H1 (cell line): ENCODE data around the genes SLTM and LDHAL6B.

- RRBS: no CpG with 5 or more reads among the region's 3 CpGs
CAGE:
- cytosol, long polyA plus RNA: no peak
- long polyA plus RNA: no peak
- nucleus, long polyA plus RNA: no peak
These were observed 9.0 kb downstream of the AQP9 start for GRCh38 chr15:58147267-58147582.

DNA sequence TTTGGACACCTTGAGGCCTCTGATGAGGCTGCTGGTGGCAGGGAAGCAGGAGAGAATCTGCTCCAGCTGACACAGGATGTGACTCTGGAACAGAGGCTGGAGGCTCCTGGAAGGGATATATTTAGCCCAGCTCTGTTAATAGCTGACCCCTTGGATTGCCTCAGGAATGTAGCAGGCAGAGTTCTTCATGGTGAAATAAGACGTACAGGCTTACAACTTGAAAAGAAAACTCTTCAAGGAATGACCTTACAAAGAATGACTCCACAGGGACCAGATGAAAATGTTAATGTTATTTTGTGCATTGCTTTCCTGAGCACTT lies 90.5 kb downstream of the AQP9 start:
- RRBS: no CpG with 5 or more reads among the region's 1 CpG
CAGE:
- cytosol, long polyA plus RNA: no peak
- long polyA plus RNA: no peak
- nucleus, long polyA plus RNA: no peak

- RRBS: no CpG with 5 or more reads among the region's 6 CpGs
CAGE:
- cytosol, long polyA plus RNA: no peak
- long polyA plus RNA: no peak
- nucleus, long polyA plus RNA: no peak
These were observed 146.1 kb downstream of the AQP9 start for GRCh38 chr15:58284281-58284761.

- RRBS: no CpG with 5 or more reads among the region's 10 CpGs
CAGE:
- cytosol, long polyA plus RNA: no peak
- long polyA plus RNA: no peak
- nucleus, long polyA plus RNA: no peak
These were observed 29.9 kb upstream of the LIPC start for GRCh38 chr15:58401764-58402443.

DNA sequence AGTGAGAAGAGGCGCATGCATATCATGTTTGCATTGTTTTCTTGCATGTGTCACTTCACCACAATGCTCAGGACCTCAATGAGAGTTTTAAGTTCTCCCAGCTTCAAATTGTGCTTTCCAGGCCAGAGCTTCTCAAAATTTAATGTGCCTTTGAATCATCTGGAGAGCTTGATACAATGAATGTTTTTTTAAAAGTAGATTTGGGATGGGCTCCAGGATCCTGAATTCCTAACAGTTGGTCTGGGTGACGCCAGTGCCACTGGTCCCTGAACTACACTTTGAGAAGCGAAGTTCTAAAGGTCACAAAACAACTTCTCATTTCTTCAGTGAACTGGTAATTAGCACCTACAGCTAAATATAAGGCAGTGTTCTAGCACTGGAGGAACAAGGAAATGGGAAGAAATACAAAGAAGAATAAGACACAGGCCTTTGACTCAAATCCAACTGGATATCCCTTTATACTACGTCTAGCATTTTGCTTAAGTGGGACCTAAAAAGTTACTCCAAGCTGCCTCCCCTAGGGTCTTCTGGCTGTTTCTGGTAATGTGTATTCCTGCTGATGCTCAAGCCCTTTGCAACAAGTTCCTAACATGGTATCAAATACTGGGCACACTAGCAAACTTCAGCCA lies 15.8 kb downstream of the LIPC start:
- RRBS: no CpG with 5 or more reads among the region's 4 CpGs
CAGE:
- cytosol, long polyA plus RNA: no peak
- long polyA plus RNA: no peak
- nucleus, long polyA plus RNA: no peak

DNA sequence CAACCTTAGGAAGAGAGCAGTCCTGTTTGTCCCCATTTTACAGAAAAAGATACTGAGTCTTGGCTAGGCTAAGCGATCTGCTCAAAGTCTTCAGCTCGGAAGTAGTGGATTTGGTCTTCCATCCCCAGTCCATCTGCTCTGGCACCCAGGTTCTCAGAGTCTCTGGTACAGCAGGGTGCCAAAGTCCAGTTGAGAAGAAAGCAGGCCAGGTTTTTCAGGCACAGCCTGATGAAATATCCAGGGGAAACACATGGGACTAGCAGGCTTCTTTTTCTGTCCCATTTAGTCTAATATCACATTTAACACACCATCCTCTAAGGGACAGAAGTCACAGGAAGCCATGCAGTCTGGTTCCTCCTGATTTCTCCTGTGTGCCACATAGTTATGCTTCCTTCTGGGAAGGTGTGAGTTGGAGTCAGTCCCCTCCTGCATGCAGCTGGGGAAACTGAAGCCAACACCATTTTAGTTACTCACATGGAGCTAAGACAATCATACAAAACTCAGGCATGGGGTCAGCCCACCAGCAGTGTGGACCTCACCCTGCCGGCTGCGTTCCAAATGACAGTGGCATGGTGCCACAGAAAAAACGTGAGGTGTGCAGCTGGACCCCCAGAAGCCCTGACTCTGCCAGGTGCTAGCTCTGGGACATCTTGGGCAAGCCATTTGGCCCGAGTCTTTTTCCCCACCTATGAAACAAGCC lies 44.4 kb downstream of the LIPC start:
- RRBS: no CpG with 5 or more reads among the region's 6 CpGs
CAGE:
- cytosol, long polyA plus RNA: no peak
- long polyA plus RNA: no peak
- nucleus, long polyA plus RNA: no peak

- RRBS: no CpG with 5 or more reads among the region's 12 CpGs
CAGE:
- cytosol, long polyA plus RNA: no peak
- long polyA plus RNA: no peak
- nucleus, long polyA plus RNA: no peak
These were observed 91.0 kb downstream of the LIPC start for GRCh38 chr15:58522658-58523356.

DNA sequence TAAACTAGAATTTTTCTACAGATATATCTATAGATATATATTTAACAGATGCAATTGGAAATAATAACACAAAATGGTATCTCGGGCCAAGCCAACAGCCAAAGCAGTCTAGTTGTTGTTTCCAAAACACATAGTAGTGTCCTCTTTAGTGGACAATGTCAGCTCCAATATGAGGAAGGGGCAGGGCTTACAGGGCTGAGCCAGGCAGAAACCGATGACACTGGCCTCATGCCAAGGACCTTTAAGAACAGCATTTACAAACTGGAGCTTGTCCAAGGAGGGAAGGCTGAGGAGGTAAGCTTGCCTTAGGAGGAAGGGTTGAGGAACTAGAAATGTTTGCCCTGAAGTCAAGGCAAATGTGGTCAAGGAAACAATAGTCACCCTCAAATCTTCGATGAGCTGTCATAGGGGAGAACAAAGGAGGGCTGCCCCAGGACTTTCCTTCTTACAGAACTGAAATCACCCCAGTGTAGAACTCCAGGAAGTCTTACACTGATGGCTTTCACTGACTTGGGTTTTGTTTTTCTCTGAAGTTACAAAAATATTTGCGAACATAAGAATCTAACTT lies 136.3 kb downstream of the LIPC start:
- RRBS: no CpG with 5 or more reads among the region's 4 CpGs
CAGE:
- cytosol, long polyA plus RNA: no peak
- long polyA plus RNA: no peak
- nucleus, long polyA plus RNA: no peak

GRCh38 chr15:58731729-58732103 lies 17.8 kb downstream of the ADAM10 start:
- RRBS: no CpG with 5 or more reads among the region's 2 CpGs
CAGE:
- cytosol, long polyA plus RNA: no peak
- long polyA plus RNA: no peak
- nucleus, long polyA plus RNA: no peak

DNA sequence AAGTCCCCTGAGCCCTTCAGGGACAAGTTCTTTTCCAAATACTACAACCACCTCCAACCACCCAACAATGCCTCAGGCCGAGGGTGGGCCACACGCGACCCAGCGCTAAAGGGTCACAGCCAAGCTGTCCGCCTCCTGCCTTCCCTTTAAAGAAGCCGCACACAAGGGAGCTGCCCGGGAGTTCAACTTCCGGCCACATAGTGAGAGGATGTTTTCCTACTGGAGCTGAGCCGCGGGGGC lies 361 bp upstream of the MINDY2 start:
- RRBS: under 1% methylated on average over 3 of the region's 10 CpGs
CAGE:
- cytosol, long polyA plus RNA: start-site peak on the minus strand centred at position 146 of the sequence, 5 bp wide, 7 reads
- long polyA plus RNA: no peak
- nucleus, long polyA plus RNA: start-site peak on the minus strand centred at position 157 of the sequence, 19 bp wide, 6 reads

- RRBS: no CpG with 5 or more reads among the region's 9 CpGs
CAGE:
- cytosol, long polyA plus RNA: no peak
- long polyA plus RNA: no peak
- nucleus, long polyA plus RNA: start-site peak on the minus strand at chr15:58899479-58899593, 131 reads
These were observed 33.9 kb downstream of the SLTM start for GRCh38 chr15:58899414-58900172.

DNA sequence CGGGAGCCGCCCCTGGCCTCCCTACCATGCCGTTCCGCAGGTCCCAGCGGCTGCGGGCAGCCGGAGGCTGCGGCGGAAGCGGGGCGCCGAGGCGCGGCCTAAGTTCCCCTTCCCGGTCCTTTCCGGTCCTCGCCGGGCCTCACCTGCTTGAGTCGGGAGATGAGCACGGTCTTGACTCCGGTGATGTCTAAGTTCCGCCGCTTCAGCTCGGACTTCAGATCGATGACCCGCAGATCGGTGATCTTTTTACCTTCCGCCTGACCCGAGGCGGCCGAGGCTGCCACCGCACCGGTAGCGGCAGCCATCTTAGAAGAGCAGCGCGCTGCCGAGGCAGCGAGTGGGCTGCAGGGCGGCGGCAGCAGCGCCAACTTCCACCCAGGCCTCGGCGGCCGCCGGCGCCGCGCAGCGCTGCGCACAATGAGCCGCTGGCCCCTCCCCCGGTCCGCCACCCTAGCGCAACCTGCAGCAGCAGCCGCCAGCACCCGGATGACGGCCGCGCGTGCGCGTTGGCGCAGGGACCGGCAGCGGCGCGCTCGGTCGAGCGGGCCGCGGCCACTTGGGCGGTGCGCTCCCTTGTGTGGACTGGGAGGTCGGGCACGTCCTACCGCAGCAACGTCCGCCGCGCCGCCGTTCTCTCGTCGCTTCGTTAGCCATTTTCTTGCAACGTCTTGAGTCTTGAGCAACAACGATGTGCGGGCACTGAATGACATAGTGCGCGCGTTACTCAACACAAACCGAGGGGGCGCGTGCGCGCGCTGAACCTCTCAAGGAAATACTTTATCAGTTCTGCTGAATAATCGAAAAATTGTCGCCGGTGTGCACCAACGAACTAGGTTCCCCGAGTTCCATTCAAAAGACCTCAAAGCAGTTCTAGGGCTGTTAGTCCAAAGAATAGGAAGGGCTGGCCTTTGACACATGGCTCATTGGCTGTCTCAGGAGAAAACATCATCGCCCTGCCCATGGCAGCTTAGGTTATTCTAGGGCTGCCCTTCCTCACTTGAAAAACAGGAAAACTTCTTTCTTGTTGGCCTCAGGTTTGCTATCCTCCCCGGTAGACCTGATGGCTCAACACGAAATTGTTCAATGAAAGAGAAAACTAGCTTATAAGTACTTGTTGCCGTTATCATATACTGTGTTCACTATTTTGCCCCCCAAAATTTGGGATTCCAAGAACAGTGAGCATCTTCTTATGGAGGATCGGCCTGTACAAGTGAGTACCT lies at the start of gene SLTM:
Gene SLTM, minus strand, starts transcription at position 419 of the 1,220 bp plus-strand sequence.
- RRBS: under 1% methylated on average over 43 of the region's 108 CpGs
CAGE:
- cytosol, long polyA plus RNA: start-site peak on the minus strand centred at position 265 of the sequence, 350 bp wide, 922 reads
- long polyA plus RNA: start-site peak on the minus strand centred at position 375 of the sequence, 996 bp wide, 1,093 and 1,162 reads in 2 replicates
- nucleus, long polyA plus RNA: start-site peak on the minus strand centred at position 380 of the sequence, 964 bp wide, 2,190 reads

- RRBS: no CpG with 5 or more reads among the region's 4 CpGs
CAGE:
- cytosol, long polyA plus RNA: no peak
- long polyA plus RNA: no peak
- nucleus, long polyA plus RNA: no peak
These were observed 1.1 kb downstream of the RNF111 start for GRCh38 chr15:58988543-58988926.

GRCh38 chr15:59168534-59169101 lies 38.0 kb upstream of the LDHAL6B start:
- RRBS: no CpG with 5 or more reads among the region's 7 CpGs
CAGE:
- cytosol, long polyA plus RNA: no peak
- long polyA plus RNA: no peak
- nucleus, long polyA plus RNA: no peak

DNA sequence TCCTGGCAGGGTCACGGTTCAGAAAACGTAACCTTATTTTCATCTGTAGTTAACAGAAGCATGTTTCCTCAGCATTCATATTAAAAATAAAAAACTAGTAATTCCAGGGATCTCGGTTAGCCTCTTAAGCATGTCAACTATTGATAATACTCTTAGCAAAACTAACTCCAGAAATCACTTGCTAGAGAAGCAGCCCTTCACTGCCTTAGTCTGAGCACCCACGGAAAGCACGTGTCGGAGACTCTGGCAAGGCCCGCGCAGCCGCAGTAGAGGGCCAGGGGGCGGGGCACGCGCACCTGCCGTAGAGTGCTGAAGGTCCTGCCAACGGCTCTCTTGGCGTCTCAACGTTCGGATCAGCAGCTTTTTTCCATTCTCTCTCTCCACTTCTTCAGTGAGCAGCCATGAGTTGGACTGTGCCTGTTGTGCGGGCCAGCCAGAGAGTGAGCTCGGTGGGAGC lies at the start of gene LDHAL6B:
Gene LDHAL6B, plus strand, starts transcription at position 304 of the 457 bp plus-strand sequence.
- RRBS: no CpG with 5 or more reads among the region's 19 CpGs
CAGE:
- cytosol, long polyA plus RNA: no peak
- long polyA plus RNA: no peak
- nucleus, long polyA plus RNA: no peak

- RRBS: no CpG with 5 or more reads among the region's 18 CpGs
CAGE:
- cytosol, long polyA plus RNA: no peak
- long polyA plus RNA: no peak
- nucleus, long polyA plus RNA: no peak
These were observed 358 bp downstream of the LDHAL6B start for GRCh38 chr15:59206997-59207405.

- RRBS: no CpG with 5 or more reads among the region's 19 CpGs
CAGE:
- cytosol, long polyA plus RNA: no peak
- long polyA plus RNA: no peak
- nucleus, long polyA plus RNA: no peak
These were observed 69.9 kb downstream of the LDHAL6B start for GRCh38 chr15:59276176-59277354.

DNA sequence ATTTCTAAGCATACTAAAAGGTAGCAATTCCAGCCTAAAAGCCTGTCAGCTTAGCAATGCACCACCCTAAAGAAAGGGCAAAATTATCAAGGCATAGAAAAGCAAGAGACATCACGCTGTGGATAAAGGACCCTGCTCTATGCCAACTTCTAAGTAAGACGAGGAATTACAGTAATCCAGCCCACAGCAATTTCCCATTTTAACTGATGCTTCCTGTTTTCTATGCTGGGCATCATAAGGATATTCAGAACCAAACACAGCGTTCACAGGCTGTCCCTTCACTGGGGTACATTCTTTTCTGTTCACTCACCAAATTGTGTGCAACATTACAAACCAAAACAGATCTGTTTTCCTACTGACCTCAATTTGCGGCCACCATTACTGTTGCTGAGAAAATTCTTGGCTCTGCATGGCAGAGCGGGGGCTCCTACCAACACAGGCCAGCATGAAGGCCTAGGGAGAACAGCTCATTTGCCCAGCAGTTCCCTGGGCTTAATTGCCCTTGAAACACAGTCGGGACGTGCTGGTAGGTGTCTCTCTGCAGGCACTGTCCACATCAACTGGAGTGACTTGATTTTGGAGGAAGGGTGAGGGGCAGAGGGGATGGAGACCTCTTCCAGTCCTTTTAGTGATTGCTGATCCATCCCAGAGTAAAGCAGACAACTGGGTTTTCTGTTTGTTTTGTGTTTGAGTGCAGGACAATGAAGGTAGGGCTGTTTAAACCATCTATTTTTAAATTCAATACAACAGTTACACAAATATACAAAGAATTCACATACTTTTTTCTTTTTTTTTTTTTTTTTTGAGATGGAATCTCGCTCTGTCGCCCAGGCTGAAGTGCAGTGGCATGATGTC lies 76.4 kb downstream of the MYO1E start:
- RRBS: no CpG with 5 or more reads among the region's 9 CpGs
CAGE:
- cytosol, long polyA plus RNA: no peak
- long polyA plus RNA: no peak
- nucleus, long polyA plus RNA: no peak

DNA sequence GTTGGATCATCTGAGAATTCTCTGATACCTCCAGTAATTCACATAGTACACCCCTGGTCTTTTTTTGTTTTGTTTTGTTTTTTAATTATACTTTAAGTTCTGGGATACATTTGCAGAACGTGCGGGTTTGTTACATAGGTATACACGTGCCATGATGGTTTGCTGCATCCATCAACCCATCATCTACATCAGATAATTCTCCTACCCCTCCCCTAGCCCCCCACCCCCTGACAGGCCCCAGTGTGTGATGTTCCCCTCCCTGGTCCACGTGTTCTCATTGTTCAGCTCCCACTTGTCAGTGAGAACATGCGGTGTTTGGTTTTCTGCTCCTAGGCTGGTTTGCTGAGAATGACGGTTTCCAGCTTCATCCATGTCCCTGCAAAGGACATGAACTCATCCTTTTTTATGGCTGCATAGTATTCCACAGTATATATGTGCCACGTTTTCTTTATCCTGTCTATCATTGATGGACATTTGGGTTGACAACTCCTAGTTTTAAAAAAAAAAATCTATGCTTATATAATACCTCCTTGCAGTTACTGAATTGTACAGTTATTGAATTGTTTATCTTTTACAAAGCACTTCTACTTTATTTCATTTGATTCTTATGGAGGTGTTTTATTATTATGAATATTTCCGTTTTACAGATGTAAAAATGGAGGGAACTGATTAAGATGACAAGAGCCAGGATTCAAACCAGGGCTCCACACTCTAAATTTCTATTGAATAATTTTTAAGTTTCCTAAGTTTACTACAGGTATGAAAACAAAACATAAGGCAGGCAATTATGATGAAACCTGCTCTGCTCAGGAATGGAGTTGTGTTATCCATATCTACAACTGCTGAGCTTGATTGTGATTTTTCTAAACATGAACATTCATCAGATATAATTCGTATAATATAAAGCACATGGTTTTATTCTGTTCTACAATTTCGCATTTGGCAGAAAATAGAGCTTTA lies 35.9 kb downstream of the MYO1E start:
- RRBS: no CpG with 5 or more reads among the region's 10 CpGs
CAGE:
- cytosol, long polyA plus RNA: no peak
- long polyA plus RNA: no peak
- nucleus, long polyA plus RNA: no peak

DNA sequence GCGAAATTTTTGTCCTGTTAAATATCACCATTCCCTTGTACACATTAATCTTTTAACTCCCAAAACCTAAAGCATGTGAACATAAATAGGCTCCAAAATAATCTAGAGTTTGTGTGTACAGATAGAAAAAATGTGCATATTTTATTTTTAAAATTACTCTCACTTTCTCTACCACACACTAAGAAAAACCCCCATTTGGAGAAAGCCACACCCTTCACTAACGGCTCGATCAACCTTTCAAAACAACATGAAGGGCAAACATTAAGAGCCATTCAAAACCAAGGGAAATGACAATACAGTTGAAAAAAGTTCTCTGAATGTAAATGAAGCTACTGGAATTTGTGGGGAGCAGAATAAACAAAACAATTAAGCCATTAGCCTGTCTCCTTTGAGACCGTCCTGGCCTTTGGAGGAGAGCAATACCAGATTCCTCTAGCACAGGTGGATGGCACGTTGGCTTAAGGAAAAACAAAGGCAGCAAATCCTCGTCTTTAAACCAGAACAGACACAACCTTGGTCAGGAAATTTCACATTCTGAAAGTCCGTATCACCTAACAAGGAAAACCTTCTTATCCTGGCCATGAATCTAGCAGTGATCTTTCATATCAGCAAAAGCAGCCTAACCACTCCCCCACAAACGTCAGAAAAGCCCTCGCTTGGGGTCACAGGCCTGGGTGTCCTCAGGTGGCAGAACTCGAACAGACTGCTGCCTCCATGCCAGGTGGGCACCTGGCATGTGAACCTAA lies 18.7 kb downstream of the MYO1E start:
- RRBS: no CpG with 5 or more reads among the region's 10 CpGs
CAGE:
- cytosol, long polyA plus RNA: no peak
- long polyA plus RNA: no peak
- nucleus, long polyA plus RNA: no peak